ENCODE measurements around the genes VSX2, AREL1 and ACYP1.

- RRBS = 2% methylated on average over 39 of the region's 90 CpGs
These were observed 691 bp downstream of the RIOX1 start for GRCh38 chr14:73491255-73491992.

DNA sequence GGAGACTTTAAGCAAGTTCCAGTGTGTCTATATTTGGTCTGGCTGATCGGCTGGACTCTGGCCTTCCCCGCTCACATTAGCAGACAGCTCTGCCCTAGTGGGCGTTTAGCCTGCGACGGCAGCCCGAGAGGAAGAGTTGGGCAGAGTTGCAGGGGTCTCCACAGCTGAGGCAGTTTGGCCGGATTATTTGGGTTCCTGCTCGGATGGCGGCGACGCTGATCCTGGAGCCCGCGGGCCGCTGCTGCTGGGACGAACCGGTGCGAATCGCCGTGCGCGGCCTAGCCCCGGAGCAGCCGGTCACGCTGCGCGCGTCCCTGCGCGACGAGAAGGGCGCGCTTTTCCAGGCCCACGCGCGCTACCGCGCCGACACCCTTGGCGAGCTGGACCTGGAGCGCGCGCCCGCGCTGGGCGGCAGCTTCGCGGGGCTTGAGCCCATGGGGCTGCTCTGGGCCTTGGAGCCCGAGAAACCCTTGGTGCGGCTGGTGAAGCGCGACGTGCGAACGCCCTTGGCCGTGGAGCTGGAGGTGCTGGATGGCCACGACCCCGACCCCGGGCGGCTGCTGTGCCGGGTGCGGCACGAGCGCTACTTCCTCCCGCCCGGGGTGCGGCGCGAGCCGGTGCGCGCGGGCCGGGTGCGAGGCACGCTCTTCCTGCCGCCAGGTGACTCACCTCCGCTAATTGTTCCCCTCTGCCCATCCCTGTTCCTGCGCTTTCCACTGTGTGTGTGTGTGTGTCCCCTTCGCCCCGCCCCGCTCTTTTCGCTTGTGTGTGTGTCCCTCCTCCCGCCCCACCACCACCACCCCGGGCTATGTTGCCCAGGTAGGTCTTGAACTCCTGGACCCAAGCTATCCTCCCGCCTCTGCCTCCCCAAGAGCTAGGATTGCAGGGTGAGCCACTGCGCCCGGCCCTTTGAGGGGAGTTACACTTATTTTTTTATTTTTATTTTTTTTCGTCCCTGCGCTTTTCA is 559 bp downstream of the ACOT1 start:
- RRBS = 2% methylated on average over 6 of the region's 89 CpGs

GRCh38 chr14:73729416-73729809 is 15.2 kb upstream of the PNMA1 start:
- RRBS = no CpG with 5 or more reads among the region's 12 CpGs

- RRBS = no CpG with 5 or more reads among the region's 14 CpGs
These were observed 6.0 kb downstream of the MIDEAS start for GRCh38 chr14:73753885-73754816.

GRCh38 chr14:73764328-73765306 is 4.5 kb upstream of the MIDEAS start:
- RRBS = no CpG with 5 or more reads among the region's 8 CpGs

DNA sequence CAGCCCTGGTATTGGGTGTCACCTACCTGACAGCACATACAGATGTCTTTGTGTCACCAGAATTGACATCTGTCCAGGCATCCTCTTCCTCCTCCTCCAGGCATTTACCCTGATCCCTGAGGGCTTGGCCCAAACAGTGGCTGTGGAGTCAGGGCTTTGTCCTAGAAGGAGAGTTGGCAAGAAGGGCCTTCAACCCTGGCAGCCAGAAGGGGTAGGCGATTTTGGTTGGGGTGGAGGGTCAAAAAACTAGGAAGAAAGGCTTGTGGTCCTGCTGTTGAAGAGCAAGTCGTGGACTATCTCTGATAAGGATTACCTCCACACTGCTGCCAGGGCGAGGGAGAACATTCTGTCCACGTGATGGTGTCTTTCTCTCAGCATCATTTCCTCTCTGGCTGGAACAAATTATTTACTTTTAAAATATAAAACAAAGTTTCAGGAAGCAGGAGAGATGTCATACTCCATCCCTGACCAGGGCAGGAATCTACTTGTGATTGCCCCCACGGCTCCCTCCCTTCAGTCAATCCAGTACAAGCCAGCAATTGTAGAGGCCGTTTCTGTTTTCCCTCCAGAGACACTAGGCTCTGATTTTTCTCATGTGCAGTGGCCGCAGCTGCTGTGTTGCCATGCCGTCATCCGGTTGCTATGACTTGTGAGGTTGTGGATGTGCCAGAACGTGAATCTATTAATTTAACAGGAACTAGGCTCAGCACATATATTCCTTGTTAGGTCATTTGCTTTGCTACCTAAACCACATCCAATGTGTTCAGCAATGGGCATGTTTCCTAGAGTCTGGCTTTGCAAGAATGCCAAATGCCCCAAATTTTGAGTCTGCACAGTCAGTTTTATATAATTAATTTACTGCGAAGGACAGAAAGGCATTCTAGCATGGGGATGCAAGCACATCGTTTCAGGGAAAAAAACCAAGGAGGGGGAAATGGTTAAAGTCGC is 30.0 kb upstream of the MIDEAS start:
- RRBS = no CpG with 5 or more reads among the region's 13 CpGs

DNA sequence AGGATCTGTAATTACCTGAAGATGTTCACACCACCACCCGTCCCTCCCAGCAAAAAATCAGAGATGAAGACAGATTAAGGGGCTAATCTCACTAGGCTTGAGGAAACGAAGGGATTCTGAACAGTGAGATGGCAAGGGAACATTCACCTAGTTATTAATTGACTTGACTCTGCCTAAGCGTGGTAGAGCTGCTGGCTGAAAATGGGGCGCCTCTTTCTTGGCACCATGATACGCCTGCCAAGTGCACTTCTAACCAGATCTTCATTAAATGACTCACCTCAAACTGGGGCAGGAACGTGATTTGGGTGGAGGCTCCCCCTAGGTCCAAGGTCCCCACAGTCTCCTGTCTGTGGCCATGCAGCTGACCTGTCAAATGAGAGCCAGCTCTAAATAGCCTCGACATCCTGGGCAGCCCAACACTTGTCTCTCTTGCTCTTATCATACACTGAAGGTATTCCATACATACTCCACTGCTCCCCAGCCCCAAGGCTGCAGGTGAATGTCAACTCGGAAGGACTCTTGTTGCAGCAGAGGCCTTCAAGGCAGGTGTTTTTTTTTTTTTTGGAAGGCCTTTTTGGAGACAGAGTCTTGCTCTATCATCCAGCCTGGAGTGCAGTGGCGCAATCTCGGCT is 26.1 kb downstream of the COQ6 start:
- RRBS = no CpG with 5 or more reads among the region's 10 CpGs

- RRBS = 15% methylated on average over 9 of the region's 16 CpGs
These were observed at the start of gene VSX2 for GRCh38 chr14:74239168-74239535. Gene VSX2, plus strand, starts transcription at chr14:74239449.

- RRBS = 3% methylated on average over 38 of the region's 86 CpGs
These were observed 18.3 kb downstream of the VSX2 start for GRCh38 chr14:74257265-74258255.

- RRBS = no CpG with 5 or more reads among the region's 12 CpGs
These were observed 16.1 kb downstream of the ABCD4 start for GRCh38 chr14:74286435-74287199.

GRCh38 chr14:74712392-74713507 is at the start of gene AREL1:
Gene AREL1, minus strand, starts transcription at chr14:74713080.
- RRBS = no CpG with 5 or more reads among the region's 33 CpGs

- RRBS = no CpG with 5 or more reads among the region's 1 CpG
These were observed 22.9 kb downstream of the PROX2 start for GRCh38 chr14:74852989-74853498.

GRCh38 chr14:74953731-74954593 is 1.4 kb downstream of the PGF start:
- RRBS = 17% methylated on average over 1 of the region's 14 CpGs

- RRBS = under 1% methylated on average over 20 of the region's 43 CpGs
These were observed at the start of gene ACYP1 for GRCh38 chr14:75063172-75064409. Gene ACYP1, minus strand, starts transcription at chr14:75064024.

- RRBS = no CpG with 5 or more reads among the region's 6 CpGs
These were observed 24.8 kb upstream of the TMED10 start for GRCh38 chr14:75201134-75201661.

DNA sequence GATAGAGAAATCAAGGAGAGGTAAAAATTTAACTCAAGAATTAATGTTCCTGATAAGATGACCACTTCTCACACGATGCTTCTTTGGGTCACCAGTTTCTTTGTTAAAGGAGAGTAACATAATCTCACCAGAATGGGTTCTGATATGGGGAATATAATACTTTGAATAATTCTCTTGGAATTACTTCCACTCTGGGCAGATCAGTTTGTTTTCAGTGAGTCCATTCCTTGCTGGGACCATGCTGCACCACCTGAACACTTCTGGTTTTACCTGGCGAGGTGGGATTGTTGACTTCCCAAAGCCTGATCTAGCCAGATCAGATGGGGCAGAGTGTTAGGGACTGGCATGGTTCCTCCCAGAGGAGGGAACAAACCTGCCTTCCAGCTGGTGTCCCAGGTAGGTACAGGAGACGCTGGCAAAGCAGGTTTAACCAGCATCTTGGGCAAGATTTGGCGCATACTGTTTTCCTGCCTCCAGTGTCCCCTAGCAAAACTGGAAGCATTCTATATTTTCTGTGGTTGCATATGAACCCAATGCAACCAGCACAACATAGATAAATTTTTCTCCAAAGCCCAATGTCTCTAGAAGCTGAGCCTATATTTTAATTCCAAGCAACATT is 14.7 kb upstream of the FOS start:
- RRBS = no CpG with 5 or more reads among the region's 4 CpGs

- RRBS = no CpG with 5 or more reads among the region's 7 CpGs
These were observed 9.7 kb upstream of the FOS start for GRCh38 chr14:75268622-75269536.

- RRBS = no CpG with 5 or more reads among the region's 5 CpGs
These were observed 1.7 kb downstream of the FOS start for GRCh38 chr14:75280373-75280759.

DNA sequence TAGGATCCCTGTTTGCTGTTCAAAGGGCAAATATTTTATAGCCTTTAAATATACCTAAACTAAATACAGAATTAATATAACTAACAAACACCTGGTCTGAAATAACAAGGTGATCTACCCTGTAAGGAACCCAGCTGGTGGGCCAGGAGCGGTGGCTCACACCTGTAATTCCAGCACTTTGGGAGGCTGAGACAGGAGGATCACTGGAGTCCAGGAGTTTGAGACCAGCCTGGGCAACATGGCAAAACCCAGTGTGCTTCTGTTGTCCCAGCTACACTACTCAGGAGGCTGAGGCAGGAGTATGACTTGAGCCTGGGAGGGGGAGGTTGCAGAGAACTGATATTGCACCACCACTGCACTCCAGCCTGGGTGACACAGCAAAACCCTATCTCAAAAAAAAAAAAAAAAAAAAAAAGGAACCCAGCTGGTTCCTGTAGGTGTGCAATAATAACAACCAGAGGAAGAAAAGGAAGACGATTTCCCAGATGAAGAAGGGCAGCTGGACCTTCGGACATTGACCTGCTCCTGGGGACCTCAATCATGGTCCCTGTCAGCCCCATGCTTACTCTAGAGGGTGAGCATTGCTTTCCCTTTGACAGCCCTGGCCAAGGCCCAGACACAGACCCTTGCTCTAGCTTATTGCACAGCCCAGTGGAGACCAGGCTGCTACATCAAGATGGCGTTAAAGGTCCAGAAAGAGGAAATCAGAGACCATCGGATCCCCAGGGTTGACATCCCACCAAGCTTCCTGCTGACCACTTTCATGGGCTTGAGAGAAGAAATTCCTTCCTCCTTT is 5.4 kb downstream of the FOS start:
- RRBS = no CpG with 5 or more reads among the region's 5 CpGs